Epithelial cell of proximal tubule (primary cell): ENCODE measurements around a stretch of chr2.

GRCh38 chr2:44237232-44237556 is 38.1 kb upstream of the SLC3A1 start:
- RAMPAGE, long total RNA: no peak
- RRBS: no CpG with 5 or more reads among the region's 2 CpGs

GRCh38 chr2:44544030-44544828 is 182.5 kb downstream of the CAMKMT start:
- RAMPAGE, long total RNA: no peak
- RRBS: no CpG with 5 or more reads among the region's 1 CpG

GRCh38 chr2:45220103-45220655 is 210.9 kb upstream of the SIX2 start:
- RAMPAGE, long total RNA: no peak
- RRBS: 34% methylated on average over 2 of the region's 12 CpGs

DNA sequence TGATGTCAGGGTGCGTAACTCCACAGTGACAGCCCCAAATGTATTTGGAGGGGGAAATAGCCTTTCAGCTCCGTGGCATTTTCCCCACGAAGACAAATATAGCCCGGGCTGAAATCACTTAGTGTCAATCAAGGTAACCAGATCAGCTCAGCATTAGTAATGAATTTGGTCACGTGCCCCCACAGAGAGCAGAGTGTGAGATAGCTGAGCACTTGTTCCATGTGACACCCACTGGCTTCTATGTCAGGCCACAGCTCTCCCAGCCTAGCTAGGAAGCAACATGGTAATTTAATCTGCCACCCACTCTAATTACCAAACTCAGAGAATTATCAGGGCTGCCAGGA is 233.2 kb upstream of the SIX2 start:
- RAMPAGE, long total RNA: no peak
- RRBS: no CpG with 5 or more reads among the region's 5 CpGs

DNA sequence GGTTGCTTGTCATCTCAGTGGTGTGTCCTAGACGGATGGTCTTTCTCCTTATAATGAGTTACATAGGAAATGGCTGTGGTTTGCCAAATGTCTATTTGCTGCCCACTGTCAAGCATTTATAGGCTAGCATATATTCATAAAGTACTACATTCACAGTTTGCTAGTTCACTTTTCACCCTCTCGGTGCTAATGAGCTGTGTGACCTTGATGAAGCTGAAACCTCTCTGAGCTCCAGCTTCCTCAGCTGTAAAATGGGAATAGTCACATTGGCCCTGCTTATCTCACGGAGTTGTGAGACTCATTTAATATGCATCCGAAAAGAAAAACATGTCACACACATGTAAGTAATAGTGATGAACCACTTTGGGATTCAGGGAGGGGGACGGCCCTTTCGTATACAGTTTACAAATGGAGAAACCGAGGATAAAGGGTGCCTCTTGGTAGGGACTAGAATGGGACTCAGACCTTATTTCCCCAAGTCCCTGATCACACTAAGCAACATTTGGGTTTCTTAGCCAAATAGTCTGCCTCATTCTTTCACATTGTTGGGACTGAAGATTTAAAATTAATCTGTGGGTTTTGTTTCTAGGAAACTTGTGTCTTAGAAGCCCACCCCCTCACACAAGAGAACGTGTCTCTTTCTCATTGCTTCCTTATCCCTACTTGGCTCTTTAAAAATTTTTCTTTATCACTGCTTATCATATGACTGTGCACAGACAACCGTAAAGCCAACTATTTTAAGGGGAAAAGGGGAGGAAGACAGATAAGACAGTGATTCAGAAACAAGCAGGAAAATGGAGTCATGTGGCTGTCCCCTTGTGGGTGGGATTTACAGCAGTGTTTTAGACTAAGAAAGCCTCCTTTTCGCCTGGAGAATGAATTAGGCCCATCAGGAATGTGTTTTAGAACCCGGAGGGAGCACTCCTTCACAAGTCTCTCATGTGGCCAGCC is 17.3 kb downstream of the PRKCE start:
- RAMPAGE, long total RNA: no peak
- RRBS: no CpG with 5 or more reads among the region's 11 CpGs

- RAMPAGE, long total RNA: no peak
- RRBS: no CpG with 5 or more reads among the region's 11 CpGs
Observed at GRCh38 chr2:45700346-45701364, 49.2 kb downstream of the PRKCE start.

GRCh38 chr2:45741382-45741998 is 90.0 kb downstream of the PRKCE start:
- RAMPAGE, long total RNA: no peak
- RRBS: no CpG with 5 or more reads among the region's 8 CpGs

DNA sequence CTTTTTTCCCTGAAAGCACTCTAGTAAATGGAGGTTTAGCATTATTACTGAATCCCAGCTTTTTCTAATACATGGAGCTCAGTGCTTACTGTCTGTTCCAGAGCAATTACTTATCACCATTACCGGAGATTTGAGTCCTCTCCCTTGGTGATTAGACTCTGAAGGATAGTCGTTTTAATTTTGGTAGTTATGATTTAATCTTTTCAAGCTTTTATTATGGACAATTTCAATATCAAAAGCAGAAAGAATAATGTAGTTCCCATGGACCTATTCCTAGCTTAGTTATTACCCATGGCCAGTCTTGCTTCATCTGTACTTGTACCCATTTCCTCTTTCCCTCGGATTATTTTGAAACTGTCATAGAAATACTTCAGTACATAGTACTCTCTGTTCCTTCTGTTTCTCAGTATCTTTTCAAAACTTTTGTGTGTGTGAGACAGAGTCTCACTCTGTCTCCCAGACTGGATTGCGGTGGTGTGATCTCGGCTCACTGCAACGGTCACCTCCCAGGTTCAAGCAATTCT is 238.6 kb downstream of the PRKCE start:
- RAMPAGE, long total RNA: no peak
- RRBS: no CpG with 5 or more reads among the region's 6 CpGs

DNA sequence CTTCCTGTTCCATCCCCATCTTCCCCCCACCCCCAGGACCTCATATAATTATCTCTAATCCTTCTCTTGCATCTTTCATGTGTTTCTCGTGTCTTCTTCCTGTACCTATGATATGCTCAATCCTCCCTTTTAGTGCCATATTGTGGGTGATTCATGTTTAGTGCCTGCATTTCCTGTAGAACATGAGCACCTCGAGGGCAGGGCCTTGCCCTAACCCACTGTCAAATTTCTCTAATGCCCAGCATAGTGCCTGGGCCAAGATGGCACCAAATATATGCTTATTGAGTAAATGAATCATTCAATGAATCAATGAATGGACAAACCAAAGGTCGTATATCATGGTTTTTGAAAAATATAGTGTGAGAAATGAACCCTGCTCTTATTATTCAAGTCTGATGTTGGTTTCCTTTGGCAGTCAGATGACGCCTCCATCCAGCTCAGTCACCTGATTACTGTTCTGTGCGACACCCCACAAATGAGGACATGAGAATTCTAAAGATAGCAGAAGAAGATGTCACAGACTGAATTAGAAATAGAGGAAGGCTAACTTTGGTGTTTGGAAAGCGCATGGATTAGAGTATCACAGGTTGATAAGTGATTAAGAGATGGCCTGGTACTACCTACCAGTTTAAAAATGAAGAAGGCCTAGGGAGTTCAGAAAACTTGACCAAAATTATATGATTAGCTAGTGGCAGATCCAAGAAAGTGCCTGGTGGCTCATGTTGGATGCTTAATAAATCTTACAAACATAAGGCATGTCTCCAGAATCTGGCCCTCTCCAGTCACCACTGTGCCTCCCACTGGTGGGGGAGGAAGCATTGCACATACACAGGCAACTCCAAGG is 278.4 kb downstream of the PRKCE start:
- RAMPAGE, long total RNA: no peak
- RRBS: no CpG with 5 or more reads among the region's 6 CpGs

DNA sequence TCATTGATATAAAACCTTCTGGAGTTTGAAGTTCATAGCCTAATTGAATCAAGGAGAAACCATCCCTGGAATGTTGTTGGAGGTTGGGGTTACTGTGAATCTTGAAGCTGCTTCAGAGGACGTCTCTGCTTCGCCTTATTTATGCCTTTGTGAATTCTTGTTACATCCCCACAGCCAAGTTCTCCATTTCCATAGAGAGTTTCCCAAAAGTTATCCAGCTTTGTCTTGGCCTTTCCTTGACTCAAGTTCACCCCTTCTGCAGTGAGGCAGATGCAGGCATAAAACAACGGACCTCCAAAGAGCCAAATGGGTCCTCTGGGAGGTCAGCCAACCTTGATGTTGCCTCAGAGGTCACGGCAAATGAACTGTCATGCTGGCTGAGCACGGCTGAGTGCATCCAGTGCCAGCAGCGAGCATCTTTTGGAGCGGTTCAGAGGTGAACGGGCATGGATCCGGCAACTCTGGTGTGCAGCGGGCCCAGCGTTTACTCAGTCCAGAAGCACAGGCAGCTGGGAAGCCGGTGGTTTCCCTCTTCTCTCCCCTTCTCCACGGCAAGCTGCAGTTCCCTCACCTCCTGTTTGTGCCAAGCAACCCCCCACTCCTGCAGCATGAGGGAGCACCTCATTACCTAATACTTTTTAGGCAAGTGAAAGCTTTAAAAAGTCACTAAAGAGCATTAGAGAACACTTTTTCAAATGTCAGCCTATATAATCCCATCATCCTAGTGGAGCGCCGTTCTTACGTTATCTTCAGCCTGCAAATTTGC is 317.8 kb downstream of the PRKCE start:
- RAMPAGE, long total RNA: no peak
- RRBS: 14% methylated on average over 4 of the region's 16 CpGs

DNA sequence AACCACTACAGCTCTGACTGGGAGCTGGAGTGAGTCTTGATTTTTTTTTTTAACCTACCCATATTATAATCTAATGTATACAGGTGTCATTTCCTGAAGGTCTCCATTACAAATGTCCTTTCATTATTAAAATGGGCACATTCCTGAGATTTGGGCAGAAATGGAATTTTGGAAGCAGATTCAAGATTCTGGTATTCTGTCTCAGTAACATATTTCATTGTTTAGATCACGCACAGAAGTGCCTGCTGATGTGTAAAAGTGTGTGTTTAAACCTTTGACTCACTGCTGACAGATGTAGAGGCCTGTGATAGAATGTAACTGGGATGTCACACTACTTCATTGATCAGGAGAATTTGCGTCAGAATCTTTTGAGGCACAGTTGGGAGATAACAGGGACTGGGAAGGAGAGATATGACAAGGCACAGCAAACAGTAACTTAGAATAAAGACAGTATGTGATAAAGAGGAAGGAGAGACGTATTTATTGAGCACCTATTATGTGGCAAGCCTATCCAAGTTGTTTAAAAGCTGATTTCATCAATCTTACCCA is 276.8 kb upstream of the EPAS1 start:
- RAMPAGE, long total RNA: no peak
- RRBS: no CpG with 5 or more reads among the region's 3 CpGs

GRCh38 chr2:46026998-46027471 is 270.2 kb upstream of the EPAS1 start:
- RAMPAGE, long total RNA: no peak
- RRBS: no CpG with 5 or more reads among the region's 3 CpGs

DNA sequence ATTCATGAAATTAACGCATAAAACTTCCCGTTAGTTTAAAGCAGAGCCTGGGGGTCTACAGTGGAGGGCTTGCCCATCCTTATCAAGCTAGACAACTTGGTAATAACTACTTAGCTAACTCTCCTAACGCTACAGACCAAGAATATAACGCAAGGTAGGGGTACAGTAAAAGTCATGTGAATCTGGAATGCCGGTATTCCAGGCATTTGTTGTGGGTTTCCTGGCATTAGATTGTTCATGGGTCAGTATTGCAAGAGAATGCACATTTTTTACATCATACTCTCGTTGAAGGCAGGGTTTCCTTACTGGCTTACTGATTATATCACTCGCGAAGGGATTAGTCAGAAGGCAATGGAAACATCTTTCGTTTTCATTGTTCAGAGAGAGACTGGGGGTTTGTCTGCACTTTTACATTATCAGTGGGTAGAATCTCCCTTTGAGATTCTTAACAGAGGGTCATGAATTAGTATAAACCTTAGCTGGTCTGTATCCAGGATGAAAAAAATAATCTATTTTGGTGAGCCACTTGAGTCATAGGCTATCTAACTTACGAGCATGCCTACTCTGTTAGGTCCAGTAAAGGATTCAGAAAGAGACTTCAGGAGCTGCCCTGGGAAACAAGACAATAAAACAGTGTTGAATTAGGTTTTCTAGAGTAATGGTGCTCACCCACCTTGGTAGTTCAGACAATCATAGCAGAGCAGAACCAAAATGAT is 229.4 kb upstream of the EPAS1 start:
- RAMPAGE, long total RNA: no peak
- RRBS: no CpG with 5 or more reads among the region's 10 CpGs

DNA sequence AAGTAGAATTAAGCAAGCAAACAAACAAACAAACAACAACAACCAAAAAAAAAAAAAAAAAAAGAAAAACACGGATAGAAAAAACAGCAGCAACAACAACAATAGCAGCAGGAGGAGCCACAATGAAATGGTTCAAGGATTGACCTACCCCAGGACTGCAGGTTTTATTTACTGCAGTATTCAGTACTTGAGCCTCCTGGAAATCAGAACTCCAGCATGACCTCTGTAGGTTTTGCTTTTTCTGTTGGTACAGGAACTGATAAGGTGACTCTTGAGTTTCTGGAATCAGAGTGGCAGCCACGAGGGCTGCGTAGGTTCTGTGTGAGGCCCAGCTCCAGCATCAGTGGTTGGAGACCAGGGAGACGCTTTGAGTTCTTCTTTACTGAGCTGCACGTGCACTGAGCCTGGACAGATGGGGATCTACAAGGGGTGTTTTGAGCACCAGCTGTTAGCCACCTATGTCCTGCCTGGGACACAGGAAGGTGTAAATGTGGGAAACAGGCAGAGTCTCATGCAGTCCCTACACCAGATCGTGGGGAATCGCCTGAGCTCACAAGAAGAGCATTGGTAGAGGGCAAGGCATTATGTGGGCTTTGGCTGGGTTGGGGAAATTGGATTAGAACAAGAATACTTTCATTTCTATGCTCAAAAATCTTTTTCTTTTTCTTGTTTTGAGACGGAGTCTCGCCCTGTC is 222.7 kb upstream of the EPAS1 start:
- RAMPAGE, long total RNA: no peak
- RRBS: no CpG with 5 or more reads among the region's 9 CpGs

GRCh38 chr2:46119436-46119910 is 177.7 kb upstream of the EPAS1 start:
- RAMPAGE, long total RNA: no peak
- RRBS: no CpG with 5 or more reads among the region's 5 CpGs

DNA sequence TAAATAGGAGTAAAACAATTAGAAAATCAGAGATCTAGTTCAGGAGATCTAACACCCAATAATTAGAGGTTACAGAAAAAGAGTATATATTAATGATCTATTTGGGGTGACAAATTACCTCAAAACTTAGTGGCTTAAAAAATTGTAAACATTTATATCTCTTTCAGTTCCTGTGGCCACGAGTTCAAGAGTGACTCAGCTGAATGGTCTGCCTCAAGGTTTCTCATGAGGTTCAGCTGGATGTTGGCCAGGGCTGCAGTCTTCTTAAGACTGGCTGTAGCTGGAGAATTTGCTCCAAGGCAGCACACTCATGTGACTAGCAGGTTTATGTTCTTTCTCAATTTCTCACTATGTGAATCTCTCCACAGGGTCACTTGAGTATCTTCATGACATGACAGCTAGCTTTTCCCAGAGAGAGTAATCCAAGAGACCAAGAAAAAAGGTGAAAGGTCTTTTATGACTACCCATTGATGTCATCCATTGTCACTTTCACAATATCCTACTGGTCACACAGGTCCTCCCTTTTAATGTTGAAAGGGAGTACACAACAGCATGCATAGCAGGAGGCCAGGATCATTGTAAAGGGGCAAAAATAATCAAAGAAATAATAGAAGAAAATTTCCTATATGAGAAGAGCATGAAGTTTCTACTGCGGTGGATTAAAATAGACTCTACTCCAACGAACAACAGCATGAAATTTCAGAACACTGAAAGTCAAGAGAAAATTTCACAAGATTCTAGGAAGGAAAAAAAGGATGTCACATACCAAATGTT is 72.4 kb upstream of the EPAS1 start:
- RAMPAGE, long total RNA: no peak
- RRBS: no CpG with 5 or more reads among the region's 3 CpGs

DNA sequence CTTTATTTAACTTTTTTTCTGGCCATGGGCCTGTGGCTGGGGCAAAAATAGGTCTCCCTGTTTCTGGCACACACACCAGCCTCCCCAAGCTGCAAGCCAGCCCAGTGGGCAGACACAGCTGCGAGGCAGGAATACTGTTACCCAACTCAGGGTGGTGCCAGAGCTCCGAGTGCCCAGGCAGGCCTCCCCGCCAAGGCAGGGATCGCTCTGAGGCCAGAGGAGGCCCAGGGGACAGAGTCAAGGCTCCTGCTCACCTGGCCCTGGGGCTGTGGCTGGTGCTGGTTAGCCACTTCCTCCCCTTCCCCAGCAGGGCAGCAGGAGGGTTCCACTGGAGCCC is 67.1 kb upstream of the EPAS1 start:
- RAMPAGE, long total RNA: no peak
- RRBS: no CpG with 5 or more reads among the region's 4 CpGs

GRCh38 chr2:46277656-46277992 is 19.6 kb upstream of the EPAS1 start:
- RAMPAGE, long total RNA: no peak
- RRBS: no CpG with 5 or more reads among the region's 3 CpGs

DNA sequence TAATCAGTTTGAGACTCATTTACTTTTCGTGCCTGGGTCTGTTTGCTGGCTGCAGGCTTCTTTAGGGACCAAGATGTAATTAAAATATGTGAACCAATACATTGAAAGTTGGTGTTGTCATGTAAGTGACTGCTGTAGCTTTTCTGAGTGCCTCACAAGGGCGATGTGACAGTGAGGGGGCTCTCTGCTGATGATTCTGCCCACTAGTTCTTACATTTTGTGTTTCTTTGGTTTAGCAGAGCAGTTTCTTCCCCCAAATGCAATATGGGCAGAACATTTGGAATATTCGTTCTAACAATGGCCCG is 2.8 kb downstream of the EPAS1 start:
- RAMPAGE, long total RNA: no peak
- RRBS: no CpG with 5 or more reads among the region's 4 CpGs

DNA sequence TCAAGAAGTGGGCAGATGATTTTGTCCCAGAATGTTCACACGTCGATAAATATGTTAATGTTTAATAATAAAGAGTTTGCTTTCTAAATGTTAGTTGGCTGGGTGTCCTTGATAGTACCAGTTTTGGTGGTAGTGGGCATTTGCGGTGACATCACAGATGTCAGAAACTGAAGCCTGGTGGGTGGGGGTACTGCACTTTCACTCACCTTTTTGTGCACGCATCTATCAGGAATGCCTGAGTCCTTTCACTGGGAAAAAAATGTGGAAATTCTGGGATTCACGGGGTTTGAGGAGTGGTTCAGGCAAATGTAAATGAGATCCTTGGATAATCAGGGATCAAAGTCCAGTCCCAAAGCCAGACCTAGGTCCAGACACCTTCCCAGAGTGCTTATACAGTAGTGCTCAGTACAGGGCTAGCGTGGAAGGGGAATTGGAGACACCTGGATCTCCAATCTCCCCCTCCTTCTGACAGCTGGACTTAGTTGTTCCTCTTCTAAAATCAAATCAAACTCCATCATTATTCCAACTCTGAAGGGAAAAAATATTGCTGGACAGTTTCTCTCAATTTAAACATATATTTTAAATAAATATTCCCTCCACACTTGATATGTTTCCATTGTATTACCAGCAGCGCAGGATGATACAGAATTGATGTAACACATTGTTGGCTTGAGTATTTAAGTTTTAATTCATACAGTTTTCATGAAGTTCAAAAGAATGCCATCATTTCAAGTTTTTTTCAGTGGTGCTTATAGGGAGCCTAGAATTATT is 3.4 kb downstream of the EPAS1 start:
- RAMPAGE, long total RNA: no peak
- RRBS: no CpG with 5 or more reads among the region's 7 CpGs